Urinary bladder (tissue), 3 donors: Measurements from ENCODE around the gene PLEKHA4.

DNA sequence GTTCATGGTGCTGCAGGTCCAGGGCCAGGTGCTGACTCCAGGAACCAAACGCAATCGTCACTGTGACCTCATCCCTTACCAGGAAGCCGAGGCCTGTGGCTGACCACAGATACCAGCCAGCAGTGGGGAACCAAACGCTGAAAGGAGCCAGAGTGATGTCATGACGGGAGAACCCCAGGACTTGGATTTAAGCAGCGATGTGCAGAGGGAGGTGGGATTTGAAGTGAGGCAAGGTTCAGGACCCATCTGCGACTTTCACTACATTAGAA, 24.9 kb downstream of the CARD8 start:
- PRO-cap = no peak
- RAMPAGE, long total RNA = no peak

- PRO-cap = no peak
- RAMPAGE, long total RNA = no peak
Measured at GRCh38 chr19:48258195-48258685, 2.5 kb upstream of the CARD8 start.

GRCh38 chr19:48368846-48369446, 4.8 kb downstream of the SYNGR4 start:
- PRO-cap = no peak
- RAMPAGE, long total RNA = no peak

GRCh38 chr19:48398882-48399162, 5.4 kb downstream of the GRIN2D start:
- PRO-cap = no peak
- RAMPAGE, long total RNA = no peak

- PRO-cap = no peak
- RAMPAGE, long total RNA = no peak
Measured at GRCh38 chr19:48479298-48479843, 10.2 kb downstream of the CYTH2 start.

- PRO-cap = no peak
- RAMPAGE, long total RNA = no peak
Measured at GRCh38 chr19:48498158-48498940, 13.3 kb downstream of the LMTK3 start.

- PRO-cap = no peak
- RAMPAGE, long total RNA = no peak
Measured at GRCh38 chr19:48512952-48513313, 1.3 kb upstream of the LMTK3 start.

DNA sequence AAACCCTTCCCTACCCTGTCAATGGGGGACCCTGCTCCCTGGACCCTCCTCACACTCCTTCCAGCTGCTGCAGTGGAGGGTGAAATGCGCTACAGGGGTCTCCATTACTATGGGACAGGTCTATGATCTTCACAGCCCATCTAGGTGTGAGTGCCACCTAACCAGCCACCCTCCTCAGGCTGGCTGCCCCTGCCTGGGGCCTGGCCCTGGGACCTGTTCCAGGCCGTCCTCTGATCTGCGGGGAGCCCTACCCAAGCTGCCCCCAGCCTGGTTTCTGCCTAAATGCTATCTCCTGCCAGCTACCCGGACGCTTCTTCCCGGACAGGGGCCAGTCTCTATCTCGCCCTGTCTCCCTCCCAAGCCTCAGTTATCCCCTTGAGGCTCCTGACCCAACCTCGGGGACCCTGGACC, 734 bp downstream of the FAM83E start:
- PRO-cap = no peak
- RAMPAGE, long total RNA = no peak

DNA sequence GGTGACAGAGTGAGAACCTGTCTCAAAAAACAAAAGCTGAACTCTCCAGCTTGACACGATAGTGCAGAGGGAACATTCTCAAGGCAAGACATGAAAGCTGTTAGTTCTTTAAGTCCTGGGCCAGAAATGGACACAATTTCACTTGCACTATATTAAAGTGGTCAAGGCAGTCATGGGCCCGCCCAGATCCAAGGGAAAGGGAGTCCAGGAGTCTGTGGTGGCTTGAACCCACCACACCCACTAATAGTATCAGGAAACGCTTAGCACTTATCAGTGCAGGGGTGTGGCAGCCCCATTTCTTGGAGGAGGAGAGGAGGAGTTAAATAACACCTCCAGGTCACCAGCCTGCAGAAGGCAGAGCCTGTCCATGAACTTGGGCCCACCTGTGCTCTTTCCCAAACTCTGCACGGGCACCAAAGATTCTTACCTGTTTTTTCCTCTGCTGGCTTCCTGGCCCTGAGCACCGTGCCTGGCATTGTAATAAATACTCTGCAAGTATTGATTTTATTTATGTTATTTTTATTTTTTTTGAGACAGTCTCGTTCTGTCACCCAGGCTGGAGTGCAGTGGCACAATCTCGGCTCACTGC, 5.4 kb upstream of the NTN5 start:
- PRO-cap = no peak
- RAMPAGE, long total RNA = no peak

DNA sequence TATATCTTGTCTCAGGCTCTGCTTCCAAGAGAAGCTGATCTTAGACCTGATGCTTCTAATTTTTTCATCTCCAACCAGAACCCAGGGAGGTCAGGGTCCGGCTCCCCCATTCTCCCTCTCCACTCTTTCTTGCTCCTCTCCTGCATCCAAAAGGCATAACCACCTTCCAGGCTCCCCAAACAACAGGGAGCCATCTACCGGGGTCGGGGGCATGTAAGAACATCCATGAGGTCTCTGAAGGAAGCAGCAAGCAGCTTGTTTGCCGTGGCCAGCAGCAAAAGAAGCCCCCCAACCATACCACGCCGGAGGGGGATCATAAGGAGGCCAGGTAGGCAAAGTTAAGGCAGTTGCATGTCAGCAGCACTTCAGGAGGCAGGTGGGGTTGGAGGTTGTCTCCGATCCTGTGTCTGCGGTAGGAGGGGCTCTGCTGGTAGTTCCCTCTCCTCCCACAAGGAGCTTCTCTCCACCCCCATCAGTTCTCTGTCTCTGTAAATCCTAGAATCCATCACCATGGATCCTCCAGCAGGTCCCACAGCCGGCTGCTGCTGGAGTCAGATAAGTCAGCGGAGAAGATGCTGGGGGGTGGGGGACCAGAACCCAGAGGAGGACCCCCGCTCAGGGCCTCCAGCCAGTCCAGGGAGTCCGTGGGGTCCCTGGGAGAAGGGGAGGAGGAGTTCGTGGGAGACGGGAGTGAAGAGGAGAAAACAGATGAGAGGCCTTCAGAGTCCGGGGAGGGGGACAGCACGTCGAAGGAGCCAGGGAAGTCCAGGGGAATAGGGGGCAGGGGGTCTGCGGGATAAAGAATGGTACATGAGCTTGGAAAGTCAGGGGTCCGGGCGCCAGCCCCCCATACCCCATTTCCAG, 6.5 kb downstream of the MAMSTR start:
- PRO-cap = no peak
- RAMPAGE, long total RNA = no peak

DNA sequence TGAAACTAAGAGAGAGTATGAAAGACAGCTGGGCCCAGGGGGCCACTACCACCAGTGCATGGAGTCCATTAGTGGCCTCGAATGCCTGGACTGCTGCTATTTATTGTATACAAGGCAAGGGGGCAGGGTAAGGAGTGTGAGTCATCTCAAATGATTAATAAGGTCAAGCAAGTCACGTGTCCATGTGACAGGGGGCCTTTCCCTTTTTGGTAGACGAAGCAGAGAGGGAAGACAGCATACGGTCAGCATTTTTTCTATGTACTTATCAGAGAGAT, 25.4 kb downstream of the FGF21 start:
- PRO-cap = bidirectional peak, plus-strand start at position 212 of the sequence, minus-strand start at position 70 of the sequence
- RAMPAGE, long total RNA = no peak

- PRO-cap = unidirectional peak, plus-strand start at chr19:48867344; unidirectional peak, plus-strand start at chr19:48867547
- RAMPAGE, long total RNA = no peak
Measured at GRCh38 chr19:48867073-48867722, 1.2 kb downstream of the PLEKHA4 start.

DNA sequence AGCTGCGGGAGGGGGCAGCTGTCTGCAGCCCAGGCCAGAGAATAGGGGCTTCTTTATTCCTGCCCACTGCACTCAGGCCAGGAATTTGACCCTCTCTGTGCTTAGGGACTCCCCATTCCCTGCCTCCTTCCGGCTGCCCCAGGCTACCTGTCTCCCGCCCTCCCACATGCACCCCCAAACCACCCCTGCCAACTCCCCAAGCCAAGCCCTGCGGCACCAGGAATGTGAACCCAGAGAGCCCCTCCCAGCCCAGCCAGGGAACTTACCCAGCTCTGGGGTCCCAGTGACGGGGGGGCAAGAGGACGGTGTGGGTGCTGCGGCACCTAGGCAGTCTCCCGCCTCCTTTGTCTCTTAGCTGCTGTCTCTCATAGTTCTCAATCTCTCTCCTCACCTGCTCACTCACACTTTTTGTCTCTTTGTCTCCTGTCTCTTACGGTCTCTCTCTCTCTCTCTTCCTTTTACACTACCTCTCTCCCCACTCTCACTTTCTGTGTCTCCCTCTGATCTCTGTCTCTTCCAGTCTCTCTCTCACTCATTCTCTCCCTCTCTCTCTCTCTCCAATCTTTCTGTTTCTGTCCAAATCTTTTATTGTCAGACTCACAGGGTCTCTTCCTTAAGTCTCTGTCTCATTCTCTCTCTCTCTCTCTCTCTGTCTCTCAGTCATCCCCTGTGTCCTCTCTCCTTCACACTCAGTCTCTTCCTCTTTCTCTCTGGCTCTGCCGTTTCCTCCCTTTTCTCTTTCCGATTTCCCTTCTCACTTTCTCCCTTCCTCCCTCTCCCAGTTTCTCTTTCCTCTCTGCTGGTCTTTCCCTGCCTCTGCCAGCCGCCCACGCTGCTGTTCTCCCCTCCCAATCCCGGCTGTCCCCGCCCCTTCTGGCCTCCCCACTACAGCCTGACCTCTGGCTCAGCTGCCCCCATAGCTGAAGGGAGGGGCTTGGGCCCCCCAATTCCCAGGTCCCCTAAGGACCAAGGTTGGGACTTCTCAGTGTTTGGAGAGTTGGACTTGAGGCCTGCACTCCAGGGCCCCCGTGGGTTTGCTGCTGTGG, at the start of gene PLEKHA4:
Gene PLEKHA4, minus strand, starts transcription at position 801 of the 1,046 bp plus-strand sequence.
- PRO-cap = bidirectional peak, plus-strand start at position 988 of the sequence, minus-strand start at position 780 of the sequence
- RAMPAGE, long total RNA = start-site peak on the minus strand centred at position 752 of the sequence, 93 bp wide, 1,109 and 1,475 reads in 2 replicates

GRCh38 chr19:48872023-48872266, 276 bp upstream of the PPP1R15A start:
- PRO-cap = bidirectional peak, plus-strand start at chr19:48872421, minus-strand start at chr19:48872220
- RAMPAGE, long total RNA = no peak

DNA sequence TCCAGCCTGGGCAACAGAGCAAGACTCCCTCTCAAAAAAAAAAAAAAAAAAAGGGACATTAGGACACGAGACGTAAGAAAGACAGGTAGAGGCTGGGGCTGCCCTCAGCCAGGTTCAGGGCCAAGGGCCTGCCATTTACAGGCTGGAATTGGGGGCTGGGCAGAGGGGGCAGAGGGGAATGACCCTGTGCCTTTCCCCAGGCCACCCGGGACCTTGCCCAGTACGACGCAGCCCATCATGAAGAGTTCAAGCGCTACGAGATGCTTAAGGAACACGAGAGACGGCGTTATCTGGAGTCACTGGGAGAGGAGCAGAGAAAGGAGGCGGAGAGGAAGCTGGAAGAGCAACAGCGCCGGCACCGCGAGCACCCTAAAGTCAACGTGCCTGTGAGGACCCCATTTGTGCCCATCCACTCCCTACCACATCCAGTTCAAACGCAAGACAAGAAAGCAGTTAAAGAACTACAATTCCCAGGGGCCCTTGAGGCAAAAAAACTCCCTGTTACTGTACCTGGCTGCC, 12.8 kb downstream of the NUCB1 start:
- PRO-cap = no peak
- RAMPAGE, long total RNA = no peak

DNA sequence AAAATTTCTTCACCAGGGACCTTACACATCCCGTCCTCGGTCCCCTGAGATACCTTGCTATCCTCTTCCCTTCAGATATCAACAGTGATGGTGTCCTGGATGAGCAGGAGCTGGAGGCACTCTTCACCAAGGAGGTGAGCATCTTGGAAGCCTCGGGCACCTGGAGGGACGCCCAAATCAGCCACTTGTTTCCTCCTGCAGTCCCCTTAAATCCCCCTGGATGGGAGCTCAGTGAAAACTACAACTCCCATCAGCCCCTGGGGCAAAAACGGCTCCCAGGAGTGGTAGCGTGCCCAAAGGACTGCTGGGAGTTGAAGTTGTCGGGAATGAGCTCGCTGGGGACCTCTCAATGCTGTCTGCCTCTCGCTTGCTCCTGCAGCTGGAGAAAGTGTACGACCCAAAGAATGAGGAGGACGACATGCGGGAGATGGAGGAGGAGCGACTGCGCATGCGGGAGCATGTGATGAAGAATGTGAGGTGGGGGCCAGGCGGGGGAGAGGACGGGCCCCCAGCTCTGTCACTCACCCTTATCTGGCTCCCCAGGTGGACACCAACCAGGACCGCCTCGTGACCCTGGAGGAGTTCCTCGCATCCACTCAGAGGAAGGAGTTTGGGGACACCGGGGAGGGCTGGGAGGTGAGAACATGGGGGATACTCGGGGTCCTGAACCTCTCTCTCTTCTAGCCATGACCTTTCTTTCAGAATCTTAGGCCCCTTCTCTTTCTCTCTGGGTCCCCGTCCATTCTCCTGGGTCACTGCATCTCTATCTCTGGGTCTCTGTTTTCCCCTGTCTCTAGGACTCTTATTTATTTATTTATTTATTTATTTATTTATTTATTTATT, 14.6 kb upstream of the DHDH start:
- PRO-cap = no peak
- RAMPAGE, long total RNA = no peak

- PRO-cap = unidirectional peak, plus-strand start at chr19:48963948; bidirectional peak, plus-strand start at chr19:48964399, minus-strand start at chr19:48964251
- RAMPAGE, long total RNA = no peak
Measured at GRCh38 chr19:48963366-48964274, 1.5 kb upstream of the FTL start.

DNA sequence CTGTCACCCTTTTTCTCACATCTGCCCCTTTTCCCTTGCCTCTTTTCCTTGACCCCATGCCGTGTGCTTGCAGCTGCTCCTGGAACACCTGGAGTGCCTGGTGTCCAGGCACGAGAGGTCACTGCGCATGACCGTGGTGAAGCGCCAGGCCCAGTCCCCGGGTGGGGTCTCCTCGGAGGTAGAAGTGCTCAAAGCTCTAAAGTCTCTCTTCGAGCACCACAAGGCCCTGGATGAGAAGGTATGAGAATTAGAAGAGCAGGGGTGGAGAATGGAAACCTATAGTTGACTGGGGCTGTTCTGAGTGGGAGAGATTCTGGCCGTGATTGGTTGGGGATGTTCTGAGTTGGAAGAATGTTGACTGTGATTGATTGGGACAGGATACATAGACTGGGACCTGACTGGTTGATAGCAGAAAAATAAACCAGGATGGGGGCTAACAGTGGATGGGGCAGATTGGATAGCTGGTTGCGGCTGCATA, 9.5 kb downstream of the PPFIA3 start:
- PRO-cap = no peak
- RAMPAGE, long total RNA = no peak

DNA sequence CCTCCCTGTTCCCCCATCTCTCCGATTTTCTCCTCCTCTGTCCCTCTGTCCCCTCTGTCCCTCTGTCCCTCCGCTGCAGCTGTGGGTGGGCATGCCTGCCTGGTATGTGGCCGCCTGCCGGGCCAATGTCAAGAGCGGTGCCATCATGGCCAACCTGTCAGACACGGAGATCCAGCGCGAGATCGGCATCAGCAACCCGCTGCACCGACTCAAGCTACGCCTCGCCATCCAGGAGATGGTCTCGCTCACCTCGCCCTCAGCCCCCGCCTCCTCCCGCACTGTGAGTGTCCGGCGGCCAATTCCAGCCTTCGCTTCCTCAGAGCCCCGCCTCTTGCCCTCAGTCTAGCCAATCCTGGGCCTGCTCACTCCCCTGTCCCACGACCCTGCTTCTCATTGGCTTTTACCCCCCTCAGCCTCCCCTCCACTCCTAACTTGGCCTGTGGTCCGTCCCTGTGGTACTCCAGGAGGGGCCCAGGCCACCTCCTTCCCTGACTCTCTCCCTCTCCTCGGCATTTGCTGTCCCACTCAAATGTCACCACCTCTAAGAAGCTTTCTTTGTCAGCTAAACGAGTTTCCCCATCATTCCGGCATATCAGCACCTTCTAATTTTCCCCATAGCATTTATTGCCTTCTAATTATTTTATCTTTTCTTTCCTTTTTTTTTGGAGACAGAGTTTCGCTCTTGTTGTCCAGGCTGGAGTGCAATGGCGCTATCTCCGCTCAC, 12.3 kb downstream of the HRC start:
- PRO-cap = bidirectional peak, plus-strand start at position 453 of the sequence, minus-strand start at position 280 of the sequence
- RAMPAGE, long total RNA = no peak

DNA sequence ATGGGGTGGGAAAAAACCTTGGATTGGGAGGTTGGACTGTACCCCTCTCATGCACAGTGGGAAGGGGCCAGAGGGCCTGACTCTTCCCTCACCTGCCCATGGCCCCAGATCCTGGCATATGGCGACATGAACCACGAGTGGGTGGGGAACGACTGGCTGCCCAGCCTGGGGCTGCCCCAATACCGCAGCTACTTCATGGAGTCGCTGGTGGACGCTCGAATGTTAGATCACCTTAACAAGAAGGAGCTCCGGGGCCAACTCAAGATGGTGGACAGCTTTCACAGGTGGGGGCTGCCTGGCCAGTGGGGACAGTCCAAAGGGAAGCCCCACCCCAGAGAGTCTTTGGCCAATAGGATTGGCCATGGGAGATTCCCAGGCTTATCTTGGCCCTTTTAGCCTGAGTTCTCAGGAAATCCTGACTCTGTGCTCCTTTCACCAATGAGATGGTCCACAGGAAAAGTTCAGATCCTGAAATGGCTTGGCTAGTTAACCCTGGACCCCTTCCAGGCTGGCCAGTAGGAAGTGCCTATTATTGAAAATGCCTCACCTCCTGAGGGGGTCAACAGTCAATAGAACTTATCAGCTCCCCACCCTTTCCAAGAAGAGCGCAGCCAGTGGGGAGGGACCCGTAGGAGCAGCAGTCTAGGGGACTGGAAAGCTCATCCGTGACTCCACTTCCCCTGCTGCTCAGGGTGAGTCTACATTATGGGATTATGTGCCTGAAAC, 7.1 kb downstream of the HRC start:
- PRO-cap = no peak
- RAMPAGE, long total RNA = no peak